SK-N-DZ (cell line): ENCODE results near the gene HRH2.

DNA sequence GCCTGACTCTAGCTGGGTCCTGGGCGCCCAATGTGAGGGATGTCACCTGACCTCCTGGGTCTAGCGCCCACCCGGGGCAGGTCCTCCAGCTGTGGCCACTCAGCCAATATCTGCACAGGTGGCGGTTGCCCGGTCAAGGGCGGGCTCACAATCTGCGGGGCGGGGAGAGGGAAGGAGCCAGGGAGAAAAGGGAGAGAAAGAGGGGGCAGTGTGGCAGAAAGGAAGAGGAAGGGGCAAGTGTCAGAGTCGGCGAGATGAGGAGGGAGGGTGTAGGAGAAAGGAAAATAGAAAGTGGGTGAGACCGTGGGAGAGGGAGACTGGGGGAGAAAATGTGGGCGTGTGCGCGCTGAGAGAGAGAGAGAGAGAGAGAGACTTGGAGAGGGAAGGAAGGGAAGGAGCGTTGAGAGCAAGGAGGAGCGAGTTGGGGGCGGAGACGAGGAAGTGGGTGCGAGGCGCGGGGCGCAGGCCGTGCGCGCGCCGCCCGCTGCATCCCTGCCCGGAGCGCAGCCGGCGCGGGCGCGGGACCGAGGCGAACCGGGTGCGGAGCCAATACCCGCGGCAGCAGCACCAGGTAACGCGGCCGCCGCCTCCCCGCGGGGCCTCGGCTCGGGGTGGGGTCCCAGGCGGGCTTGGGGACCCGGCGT is at the start of gene HRH2:
HRH2 (plus strand) TSS at position 487 of the 644 bp plus-strand sequence.
RAMPAGE:
- cytosol, long total RNA, result no peak
- nucleus, long total RNA, result no peak

DNA sequence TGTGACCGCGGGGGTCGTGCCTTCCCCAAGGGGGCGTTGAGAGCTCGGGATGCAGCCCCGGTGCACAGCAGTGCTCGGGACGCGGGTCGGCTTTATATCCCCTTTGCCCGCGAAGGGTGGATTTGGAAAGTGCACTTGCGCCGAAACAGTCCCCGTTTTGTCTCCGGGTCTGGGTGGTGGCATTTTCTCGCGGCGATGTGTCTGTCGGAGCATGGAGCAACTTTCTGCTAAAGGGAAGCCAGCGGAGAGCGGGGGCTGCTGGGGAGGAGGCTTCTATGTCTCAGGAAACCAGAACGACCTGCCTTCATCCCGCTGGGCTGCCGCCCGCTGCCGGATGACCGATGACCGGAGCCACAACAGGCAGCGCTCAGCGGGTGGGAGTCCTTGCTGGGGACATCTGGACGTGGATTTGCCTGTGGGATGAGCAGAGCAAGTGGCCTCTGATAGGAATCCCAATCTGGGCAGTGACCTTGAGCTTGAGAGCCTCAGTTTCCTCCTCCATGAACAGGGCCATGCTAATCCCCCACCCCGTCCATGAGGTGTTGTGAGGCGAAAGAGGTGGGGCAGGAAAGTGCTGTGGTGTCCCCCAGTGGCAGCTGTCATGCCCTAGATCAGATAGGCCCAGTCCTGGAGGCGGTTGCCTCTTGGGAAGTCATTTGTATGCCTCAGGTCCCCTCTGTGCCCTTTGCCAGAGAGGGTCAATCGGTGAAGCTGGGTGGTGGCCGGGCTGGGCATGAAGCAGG is 681 bp downstream of the HRH2 start:
RAMPAGE:
- cytosol, long total RNA, result no peak
- nucleus, long total RNA, result no peak

RAMPAGE:
- cytosol, long total RNA, result no peak
- nucleus, long total RNA, result no peak
These were observed 23.0 kb downstream of the HRH2 start for GRCh38 chr5:175680865-175681354.

DNA sequence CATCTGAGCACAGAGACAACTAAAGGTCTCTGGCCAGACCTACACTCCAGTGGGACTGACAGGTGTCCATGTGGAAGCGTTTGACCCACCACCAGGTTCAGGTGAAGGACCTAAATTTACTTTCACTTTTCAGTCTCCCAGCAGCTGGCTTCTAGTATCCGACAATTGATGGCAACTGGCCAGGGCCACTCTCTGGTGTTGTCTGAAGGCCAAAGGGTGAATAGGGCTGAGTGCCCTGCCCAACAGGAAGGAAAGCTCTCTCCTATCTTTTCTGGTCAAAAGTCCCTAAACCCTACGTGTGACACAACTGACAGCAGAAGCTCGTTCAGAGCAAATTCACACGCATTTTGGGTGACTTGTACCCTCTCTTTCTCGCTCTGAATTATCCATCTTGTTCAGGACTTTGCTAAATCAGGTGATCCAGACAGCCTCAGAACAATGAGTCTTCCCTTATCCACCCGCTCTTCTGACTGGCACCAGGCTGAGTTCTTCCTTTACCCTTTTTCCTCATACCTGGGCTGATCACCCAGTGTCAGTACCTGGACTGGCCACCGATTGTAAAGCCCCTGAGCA is 21.9 kb upstream of the SIMC1 start:
RAMPAGE:
- cytosol, long total RNA, result no peak
- nucleus, long total RNA, result no peak

DNA sequence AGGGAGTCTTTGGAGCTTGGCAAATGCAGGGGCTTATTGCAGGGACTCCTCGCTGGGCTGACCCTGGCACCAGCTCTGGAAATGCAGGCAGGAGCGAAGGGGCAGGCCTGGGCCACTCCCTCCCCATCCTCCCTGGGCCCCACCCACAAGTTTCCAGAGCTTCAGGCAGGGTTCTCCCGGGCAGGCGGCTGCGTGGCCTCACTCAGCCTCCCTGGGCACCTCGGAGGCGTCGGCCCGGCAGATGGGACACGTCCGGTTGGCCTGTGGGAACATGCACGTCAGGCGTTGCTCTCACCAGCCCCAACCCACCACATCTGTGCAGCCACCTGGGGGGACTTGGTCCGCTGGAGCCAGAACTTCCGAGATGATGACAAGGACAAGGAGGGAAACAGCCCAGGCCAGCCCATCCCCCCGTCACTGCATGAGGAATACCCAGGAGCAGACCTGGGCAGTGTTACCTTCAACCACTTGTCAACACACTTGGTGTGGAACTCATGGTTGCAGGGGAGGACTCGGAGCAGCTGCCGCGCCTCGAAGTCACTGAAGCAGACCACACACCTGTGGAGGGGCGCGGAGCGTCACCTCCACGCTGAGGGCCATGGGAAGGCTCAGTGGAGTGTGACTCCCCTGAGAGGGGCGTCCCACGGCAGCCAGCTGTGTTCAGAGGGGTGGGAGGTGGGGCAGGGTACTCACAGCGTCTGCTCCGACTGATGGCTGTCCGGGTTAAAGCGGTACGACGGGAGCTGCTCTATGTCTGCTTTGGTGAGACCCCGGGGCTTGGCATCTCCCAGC is 8.2 kb downstream of the RNF44 start:
RAMPAGE:
- cytosol, long total RNA, result no peak
- nucleus, long total RNA, result no peak

DNA sequence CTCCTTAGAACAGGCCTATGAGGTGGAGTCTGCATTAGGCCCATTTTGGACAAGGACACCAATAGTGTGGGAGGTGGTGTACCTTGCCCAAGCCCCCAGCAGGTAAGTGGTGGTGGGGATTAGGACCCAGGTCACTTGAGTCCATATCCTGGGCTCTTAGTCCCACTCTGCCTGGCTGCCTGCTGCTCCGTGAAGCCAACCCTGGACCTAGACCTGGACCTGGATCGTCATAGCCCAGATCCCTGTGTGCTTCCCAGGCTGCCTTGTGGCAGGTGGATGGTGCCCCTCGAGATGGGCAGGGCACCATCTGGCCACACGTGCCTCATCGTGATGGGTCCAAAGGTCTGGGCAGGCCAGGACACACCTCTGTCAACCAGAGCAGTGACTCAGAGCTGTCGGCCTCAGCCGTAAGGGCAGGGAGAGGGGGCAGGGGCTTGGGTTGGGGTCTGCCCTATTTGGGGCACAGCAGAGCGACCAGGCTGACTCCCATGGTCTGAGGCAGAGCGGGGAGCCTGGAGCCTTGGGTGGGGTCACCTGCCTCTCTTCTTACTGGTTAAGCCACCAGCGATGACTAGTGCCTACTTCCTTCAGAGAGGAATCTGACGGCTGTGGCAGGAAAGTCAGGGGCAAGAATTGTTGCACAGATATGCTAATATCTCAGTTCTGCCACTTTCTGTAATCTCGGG is 3.4 kb upstream of the CDHR2 start:
RAMPAGE:
- cytosol, long total RNA, result no peak
- nucleus, long total RNA, result no peak

GRCh38 chr5:176553116-176553750 is 4.1 kb downstream of the CDHR2 start:
RAMPAGE:
- cytosol, long total RNA, result no peak
- nucleus, long total RNA, result no peak

DNA sequence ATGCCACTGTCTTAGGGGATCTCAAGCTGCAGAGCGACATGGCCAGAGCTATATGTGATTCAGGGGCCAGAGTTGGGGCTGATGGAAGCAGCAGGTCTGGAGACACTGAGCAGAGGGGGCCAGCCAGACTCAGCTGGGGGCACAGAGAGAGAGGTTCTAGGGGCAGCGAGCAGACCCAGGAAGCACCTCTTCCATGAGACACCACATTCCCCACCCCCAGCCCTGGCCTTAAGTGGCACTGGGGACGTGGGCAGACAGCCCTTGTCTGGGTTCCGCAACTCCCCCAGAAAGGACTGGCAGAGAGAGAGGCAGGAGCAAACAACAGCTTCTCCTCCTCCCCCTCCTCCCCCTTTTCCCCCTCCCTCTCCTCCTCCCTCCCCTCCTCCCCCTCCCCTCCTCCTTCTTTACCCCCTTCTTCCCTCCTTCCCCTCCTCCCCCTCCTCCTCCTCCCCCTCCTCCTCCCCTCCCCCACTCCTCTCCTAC is 35.7 kb downstream of the HK3 start:
RAMPAGE:
- cytosol, long total RNA, result no peak
- nucleus, long total RNA, result no peak

DNA sequence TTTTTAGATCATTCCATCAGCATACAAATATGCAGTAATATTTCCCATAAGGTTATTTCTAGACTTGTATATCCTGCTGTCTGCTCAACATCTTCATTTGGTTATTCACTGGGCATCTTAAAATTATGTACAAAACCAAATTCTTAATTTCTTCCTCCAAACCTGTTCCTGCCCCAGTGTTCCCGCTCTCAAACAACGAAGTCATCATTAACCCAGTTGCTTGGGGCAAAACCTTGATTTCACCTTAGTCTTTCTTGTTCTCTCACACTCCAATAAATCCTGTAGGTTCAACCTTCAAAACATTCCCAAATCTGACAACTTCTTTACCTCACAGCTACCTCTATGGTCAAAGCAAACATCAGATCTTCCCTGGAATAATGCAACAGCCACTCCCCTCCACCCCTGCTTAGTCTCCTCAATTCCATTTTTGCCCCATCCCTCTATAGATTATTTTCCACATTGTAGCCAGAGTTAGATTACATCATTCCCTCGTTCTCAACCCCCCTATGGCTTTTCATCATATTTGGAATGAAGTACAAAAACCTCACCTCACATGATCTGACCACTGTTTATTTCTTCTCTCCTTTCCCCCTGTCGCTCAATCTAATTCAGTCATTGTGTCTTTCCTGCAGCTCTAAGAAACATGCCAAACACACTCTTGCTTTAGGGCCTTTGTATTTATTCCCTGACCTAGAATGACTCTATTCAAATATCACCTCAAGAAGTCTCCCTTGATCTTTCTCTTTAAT is 22.4 kb upstream of the HK3 start:
RAMPAGE:
- cytosol, long total RNA, result no peak
- nucleus, long total RNA, result no peak

DNA sequence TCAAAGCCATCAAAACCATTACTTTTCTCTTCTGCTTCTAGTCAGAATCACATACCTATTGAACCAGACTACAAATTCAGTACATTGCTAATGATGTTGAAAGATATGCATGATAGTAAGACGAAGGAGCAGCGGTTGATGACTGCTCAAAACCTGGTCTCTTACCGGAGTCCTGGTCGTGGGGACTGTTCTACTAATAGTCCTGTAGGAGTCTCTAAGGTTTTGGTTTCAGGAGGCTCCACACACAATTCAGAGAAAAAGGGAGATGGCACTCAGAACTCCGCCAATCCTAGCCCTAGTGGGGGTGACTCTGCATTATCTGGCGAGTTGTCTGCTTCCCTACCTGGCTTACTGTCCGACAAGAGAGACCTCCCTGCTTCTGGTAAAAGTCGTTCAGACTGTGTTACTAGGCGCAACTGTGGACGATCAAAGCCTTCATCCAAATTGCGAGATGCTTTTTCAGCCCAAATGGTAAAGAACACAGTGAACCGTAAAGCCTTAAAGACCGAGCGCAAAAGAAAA is 77.5 kb downstream of the NSD1 start:
RAMPAGE:
- cytosol, long total RNA, result no peak
- nucleus, long total RNA, result no peak

DNA sequence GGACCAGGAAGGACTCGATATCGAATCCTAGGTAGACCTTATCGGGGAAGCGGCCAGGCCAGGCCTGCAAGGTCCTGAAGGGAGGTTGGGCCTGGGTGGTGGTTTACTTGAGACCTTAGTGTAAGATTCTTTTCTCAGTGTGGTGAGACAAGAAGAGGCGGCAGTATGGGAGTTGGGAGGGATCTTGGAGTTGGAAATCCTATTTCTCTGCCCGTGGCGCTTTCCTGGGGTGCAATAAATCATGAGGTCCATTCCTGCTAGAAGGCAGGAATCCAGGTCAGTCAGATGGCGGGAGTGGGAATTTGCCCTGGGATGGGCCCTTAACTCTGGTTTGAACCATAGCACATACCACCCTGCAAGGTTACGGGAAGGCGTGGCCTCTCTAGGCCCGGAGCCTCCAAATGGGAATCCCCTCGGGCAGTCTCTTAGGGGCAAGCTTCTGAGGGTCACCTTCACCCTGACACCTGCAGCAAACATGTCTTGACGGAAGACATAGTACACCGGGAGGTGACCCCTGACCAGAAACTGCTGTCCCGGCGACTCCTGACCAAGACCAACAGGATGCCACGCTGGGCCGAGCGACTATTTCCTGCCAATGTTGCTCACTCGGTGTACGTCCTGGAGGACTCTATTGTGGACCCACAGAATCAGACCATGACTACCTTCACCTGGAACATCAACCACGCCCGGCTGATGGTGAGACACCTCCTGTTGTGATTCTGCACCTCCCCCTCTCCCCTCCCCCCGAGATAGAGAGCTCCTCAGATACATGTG is 743 bp downstream of the PRELID1 start:
RAMPAGE:
- cytosol, long total RNA, result no peak
- nucleus, long total RNA, result no peak

DNA sequence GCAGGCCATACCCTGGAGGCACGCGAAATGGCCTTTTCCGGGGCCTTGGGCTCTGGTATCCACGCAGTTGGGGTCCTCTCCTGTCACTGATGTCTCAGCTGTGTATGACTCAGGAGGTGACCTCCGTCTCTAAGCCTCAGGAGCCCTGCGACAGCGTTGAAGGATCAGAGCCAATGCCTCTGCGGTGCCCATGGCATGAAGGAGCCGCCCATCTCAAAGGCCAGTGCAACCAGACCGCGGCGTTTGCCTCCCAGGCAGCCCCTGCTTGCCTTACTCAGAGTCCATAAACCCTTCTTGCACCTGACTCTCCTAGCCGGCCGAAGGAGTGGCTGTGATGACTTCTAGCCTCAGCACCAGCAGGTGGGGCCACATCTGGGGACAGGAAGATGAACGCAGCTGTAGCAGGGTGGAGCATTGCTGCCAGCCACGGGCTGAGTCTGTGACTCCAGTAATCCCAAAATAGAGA is 1.1 kb upstream of the MXD3 start:
RAMPAGE:
- cytosol, long total RNA, result no peak
- nucleus, long total RNA, result no peak

GRCh38 chr5:177338978-177339913 is 12.2 kb downstream of the LMAN2 start:
RAMPAGE:
- cytosol, long total RNA, result no peak
- nucleus, long total RNA, result no peak

GRCh38 chr5:177371845-177372971 is 12.0 kb upstream of the SLC34A1 start:
RAMPAGE:
- cytosol, long total RNA, result no peak
- nucleus, long total RNA, result no peak

GRCh38 chr5:177425306-177425544 is 1.3 kb upstream of the GRK6 start:
RAMPAGE:
- cytosol, long total RNA, result no peak
- nucleus, long total RNA, result no peak

RAMPAGE:
- cytosol, long total RNA, result no peak
- nucleus, long total RNA, result no peak
These were observed 7.8 kb downstream of the GRK6 start for GRCh38 chr5:177434187-177434755.

RAMPAGE:
- cytosol, long total RNA, result no peak
- nucleus, long total RNA, result no peak
These were observed 3.0 kb upstream of the PRR7 start for GRCh38 chr5:177443479-177444085.

GRCh38 chr5:177448854-177449760 is 2.5 kb downstream of the PRR7 start:
RAMPAGE:
- cytosol, long total RNA, result no peak
- nucleus, long total RNA, result no peak

DNA sequence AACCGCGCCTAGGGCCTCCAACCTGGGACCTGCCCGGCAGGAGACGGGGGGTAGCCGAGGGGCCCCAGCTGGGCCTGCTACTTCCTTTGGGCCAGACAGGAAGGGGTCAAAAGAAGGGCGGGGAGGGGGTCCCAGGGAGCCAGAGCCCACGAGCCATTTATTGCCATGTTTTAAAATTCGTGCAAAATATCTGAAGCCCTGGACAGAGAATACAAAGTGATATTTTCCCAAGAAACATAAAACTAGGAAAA is 10.1 kb downstream of the PRR7 start:
RAMPAGE:
- cytosol, long total RNA, result no peak
- nucleus, long total RNA, result no peak

GRCh38 chr5:177511252-177511573 is 1.6 kb upstream of the DOK3 start:
RAMPAGE:
- cytosol, long total RNA, result no peak
- nucleus, long total RNA, result no peak